Tibial artery (tissue), 1 donor: ENCODE results near the gene CIZ1.

DNA sequence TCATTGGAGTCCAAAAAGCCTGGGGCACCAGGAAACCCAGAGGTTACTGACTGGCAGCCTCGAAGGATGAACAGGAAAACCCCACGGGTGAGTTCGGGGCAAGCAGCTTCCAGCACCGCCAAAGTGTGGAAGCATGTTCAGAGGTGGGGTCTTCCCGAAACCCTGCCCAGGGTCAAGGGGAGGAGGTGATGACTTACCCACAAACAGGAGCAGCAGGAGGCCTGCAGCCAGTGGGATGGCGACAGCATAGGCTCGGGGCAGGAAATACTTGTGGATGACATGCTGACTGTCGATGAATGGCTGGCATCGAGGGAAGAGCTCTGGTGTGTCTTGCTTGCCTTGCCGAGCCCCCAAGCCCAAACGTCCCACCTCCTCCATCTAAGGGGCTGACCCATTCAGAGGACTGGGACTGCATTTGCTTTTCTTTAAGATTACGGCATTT lies 1.3 kb downstream of the DPM2 start:
- PRO-cap = no peak

GRCh38 chr9:127940968-127941907 lies 3.6 kb upstream of the DPM2 start:
- PRO-cap = no peak

DNA sequence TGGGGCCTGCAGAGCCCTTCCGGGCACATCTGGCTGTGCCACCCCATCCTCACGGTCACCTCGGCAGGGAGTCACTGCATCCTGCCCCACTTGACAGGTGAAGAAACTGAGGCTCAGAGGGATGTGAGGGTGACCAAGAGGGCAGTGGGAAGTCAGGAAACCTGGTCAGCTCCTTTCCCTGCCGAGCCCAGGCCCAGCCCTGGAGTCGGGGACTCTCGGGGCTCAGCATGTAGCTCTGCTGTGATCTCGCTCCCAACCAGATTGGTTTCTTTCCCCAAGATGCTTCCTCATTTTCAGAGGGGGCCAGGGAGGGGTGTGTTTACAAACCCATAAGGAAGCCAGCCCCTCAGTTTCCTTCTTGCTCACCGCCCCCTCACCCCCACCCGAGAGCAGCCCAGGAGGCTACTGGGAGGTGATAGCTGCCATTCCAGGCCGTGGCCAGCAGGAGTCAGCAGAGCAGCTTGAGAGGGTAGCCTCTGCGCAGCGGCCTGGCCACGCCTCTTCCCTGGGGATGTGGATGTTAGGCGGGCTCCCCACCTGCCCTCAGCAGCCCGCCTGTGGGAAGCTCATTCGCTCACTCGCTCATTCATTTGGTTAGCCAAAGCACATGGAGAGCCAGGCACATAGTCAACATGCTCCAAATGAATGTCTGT lies 5.9 kb upstream of the DPM2 start:
- PRO-cap = no peak

GRCh38 chr9:127967824-127968569 lies 12.8 kb downstream of the EEIG1 start:
- PRO-cap = no peak

GRCh38 chr9:128060893-128061825 lies 6.0 kb downstream of the NAIF1 start:
- PRO-cap = no peak

GRCh38 chr9:128100774-128101583 lies 26.6 kb downstream of the PTGES2 start:
- PRO-cap = no peak

DNA sequence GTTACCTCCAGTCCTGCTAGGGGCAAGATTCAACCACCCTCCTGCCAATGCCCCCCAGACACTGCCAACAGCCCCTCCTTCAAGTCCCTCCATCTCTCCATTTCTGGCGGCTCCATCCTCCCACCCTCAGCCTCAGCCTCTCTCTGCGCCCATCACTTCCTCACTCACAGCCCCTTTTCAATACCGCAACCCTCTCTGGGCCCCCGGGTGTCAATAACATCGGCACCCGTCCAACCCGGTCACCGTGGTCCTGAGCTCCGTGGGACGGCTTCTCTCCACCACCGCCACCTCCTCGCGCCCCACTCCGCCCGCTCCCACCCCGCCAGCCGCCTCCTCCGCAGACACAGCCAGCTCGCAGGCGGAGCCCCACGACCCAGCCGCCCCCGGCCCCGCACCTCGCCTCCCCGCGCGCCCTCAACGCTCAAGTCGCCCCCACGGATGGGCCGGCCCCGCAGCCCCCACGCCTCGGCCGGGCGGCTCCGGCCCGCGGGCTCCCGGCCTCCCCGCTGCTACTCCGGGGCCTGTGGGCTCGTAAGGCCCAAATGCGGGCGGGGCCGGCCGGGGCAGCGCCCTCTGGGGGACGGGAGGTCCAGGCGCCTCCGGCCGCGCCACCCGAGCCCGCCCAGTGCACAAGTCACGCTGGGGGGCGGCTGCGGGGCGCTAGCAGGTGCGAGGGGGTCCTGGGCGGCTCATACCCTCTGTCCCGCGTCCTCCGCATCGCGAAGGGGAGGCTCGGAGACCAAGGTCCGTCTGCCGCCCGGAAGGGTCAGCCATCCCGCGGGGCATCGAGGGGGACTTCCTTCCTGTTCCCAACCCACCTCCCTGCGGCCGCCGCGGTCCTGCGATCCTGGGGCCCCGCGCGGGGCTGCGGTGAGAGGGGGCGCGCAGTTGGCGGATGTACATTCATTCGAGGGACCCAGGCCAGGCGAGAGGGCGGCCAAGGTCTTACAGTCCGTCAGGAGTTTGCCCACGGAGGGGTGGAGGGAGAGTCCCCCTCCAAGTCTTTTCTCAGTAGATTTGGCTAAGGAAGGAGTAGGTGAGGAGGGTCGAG lies at the start of gene CIZ1:
TSS of gene CIZ1 (minus strand) at position 536 of the 1,051 bp plus-strand sequence.
- PRO-cap = bidirectional peak, plus-strand start at position 637 of the sequence, minus-strand start at position 508 of the sequence

DNA sequence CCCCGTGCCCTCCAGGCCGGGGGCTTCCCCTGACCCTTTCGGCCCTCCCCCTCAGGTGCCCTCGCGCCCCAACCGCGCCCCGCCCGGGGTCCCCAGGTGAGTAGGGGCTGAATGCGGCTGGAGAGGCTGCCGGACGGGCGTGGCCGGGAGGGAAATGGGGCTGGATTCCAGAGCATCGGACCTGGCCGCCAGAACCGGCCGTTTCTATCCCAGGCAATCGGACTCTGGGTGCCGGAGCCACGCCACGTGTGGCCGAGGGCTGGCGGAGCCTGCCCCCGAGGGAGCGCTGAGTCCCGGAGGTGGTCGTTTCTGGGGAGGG lies 25.0 kb downstream of the GOLGA2 start:
- PRO-cap = no peak

DNA sequence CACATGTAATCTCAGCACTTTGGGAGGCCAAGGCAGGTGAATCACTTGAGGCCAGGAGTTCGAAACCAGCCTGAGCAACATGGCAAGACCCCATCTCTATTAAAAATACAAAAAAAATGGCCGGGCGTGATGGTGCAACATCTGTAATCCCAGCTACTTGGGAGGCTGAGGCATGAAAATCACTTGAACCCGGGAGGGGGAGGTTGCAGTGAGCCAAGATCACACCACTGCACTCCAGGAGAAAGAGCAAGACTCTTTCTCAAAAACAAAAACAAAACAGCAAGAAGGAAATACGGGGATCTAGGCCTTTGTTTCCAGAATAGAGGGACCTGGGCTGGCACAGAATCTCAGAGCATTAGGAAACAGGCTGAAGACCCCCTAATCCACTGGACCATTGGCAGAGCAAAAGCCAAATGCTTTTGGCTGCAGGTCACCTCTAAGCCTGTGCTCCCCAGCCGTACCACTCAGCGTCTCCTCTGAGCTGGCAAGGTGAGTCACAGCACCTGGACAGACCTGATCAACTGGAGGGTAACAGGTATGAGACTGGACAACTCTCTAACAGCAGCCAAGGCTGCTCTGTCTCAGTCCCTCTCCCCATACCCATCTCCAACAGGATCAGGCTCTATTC lies 4.9 kb downstream of the GOLGA2 start:
- PRO-cap = no peak

DNA sequence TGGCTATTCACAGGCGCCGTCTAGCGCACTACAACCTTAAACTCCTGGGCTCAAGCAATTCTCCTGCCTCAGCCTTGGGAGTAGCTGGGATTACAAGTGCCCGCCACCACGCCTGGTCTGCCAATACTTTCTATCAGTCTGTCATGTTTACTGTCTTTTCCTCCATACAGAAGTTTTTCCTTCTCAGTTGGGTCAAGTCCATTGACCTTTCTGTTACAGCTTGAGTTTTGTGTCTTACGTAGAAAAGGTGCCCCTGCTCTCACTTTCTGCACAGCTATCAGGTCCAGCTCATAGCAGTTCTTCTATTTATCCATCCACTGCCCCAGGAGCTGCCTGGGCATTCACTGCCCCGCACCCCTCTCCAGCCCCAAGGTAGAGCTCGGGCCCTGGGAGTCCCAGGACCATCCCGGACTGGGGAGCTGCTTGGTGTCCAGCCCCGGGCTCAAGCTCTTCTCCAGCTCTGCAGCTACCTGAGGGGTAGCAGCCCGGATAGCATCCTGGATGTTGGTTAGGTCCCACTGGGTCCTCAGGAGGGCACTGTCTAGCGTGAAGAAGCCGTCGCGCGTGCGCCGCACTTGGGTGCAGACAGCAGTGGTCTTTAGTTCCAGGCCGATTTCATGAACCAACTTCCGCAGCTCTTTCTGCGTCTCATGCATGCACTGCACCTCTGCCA lies 12.9 kb downstream of the TRUB2 start:
- PRO-cap = no peak

- PRO-cap = no peak
Measured at GRCh38 chr9:128321708-128322303, 441 bp downstream of the TRUB2 start.

DNA sequence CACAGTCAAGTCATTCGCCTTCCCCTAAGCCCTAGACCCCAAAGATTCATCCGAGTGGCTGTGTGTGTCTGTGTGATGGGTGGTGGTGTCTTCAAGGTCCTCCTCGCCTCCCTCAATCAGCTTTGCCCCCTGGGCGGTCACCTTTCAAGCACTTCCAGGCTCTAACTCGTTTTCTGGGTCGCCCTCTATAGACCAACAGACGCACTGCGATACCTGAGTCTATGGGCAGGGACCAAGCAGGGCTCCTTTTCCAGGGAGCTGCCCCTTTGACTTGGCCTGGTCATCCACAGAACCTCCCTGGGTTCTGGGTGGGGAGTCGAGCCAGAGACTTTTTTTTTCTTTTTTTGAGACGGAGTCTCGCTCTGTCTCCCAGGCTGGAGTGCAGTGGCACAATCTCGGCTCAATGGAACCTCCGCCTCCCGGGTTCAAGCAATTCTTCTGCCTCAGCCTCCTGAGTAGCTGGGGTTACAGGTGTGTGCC lies 1.1 kb downstream of the SLC27A4 start:
- PRO-cap = no peak

GRCh38 chr9:128389612-128390237 lies 18.6 kb downstream of the URM1 start:
- PRO-cap = no peak

- PRO-cap = no peak
Measured at GRCh38 chr9:128396956-128397568, 23.6 kb upstream of the CERCAM start.

GRCh38 chr9:128629199-128629864 lies 27.3 kb downstream of the DYNC2I2 start:
- PRO-cap = no peak

GRCh38 chr9:128633605-128633988 lies 23.1 kb downstream of the DYNC2I2 start:
- PRO-cap = no peak

DNA sequence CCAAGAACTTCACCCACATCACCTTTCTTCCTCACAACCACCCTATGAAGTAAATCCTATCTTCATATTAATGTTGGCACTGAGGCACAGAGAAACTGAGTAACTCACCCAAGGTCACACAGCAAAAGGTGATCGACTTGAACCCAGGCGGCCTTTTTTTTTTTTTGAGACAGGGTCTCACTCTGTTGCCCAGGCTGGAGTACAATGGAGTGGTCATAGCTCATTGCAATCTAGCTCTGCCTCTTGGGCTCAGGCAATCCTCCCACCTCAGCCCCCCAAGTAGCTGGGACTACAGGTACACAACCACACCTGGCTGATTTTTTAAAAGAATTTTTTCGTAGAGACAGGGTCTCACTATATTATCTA lies 12.5 kb downstream of the DYNC2I2 start:
- PRO-cap = no peak

DNA sequence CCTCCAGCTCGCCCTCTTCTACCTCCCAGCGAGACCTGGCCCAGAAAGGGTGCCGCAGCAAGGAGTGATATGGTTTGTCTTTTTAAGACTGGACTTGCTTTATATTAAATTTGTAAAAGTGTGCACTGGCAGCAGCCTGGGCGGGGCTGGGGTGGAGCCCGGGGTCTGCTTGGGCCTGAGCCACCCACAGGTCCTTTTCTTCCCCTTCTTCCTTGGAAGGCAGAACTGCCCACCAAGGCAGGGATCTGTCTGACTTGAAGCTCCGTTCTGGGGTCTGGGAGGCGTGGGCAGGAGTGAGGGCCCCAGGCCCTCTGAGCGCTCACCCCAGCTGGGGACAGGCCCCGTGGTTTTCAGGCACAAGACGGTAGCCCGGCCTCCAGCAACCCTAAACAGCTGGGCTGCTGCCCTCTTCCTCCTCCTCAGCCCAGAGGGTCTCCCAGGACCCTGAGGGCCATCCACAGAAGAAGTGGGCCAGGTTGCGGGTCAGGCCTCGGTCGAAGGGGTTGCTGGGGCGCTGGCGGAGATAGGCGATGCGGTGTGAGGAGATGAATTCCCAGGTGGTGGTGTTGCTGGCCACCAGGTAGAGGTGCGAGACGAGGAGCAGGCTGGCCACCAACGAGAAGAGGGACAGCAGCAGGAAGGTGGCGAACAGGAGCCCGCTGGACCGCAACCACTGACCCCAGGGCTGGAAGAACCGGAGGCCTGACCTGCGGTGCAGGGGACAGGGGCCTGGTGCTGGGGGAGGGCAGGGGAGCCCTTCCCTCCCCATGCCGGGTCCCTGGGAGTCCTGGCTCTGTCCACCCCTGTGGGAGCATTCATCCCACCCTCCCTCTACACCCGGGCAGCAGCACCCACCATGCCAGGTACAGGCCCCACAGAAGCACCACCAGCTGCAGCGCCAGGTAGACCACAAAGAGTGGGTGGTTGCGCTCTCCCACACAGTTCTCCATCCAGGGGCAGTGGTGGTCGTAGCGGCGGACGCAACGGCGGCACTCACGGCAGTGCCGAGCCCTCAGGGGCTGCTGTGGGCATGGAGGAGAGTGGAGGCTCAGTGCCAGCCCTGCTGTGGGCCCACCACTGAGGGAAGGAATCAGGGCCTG lies 2.8 kb downstream of the ZDHHC12 start:
- PRO-cap = no peak

DNA sequence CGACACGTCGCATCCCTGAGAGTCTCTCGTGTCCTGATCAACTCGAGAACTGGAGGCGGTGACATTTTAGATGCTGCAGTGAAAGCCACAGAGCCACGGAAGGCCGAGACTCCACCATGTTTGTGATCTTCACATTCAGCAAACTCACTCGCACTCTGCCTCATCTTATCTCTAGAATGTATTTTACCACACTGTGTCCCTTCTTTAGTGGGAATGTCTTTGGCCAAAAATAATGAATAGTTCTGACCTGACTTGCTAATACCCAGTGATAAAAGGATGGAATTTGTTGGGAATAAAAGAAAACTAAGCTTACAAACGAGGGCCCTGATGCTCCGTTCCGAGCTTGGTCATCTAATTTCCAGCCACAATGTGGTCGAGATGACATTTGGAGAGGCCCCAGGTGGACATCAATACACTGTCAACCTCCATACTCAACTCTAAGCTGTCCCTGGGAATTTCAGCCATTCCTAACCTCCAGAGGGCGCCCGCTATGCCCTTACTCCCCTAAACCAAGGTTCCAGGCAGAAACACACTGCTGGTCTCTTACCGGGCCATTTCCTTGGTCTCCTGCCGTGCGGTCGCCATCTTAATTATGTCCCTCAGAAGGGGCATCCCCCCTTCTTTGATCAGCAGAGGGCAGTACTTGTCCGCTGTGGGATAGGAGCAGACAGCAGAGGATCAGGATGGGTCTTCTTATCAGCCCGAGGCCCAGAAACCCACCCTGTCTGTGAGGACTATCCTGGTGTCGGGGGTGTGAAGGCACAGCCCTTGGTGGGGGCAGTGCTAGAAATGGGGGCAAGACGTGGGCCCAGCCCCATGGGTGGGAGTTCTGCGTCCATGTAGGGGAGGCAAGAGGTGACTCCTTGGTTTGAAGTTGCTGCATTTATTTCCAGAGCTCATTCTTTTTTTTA lies 9.2 kb upstream of the ZDHHC12 start:
- PRO-cap = no peak

DNA sequence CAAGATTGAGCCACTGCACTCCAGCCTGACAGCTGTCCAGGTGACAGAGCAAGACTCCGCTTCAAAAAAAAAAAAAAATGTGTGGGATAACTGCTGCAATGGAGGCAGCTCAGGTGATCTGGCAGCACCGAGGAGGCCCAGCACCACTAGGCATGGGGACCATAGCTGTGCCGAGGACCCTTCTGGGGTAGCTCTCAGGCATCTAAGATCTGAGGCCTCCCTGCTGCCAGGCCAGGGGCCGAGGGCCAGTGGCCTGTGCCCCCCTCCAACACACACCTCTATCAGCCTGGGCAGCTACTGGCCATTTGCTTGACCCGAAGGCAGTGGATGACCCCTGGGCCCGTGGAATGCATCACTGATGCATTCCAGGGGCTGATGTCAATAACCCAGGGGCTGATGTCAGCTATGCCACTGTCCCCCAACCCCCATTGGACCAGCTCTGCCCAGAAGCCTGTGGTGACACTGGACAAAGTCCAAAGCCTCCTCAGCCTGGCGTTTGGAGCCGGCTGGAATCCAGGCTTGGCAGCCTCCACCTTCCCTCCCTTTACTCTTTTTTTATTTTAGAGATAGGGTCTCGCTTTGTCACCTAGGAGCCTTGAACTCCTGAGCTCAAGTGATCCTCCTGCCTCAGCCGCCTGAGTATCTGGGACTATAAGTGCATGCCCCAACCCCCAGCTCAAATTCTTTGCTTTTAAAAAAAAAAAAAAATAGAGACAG lies 6.0 kb downstream of the KYAT1 start:
- PRO-cap = no peak